Endometrial microvascular endothelial cells (primary cell): ENCODE results near the gene FKBP4.

GRCh38 chr12:2633533-2634320 is 161.0 kb upstream of the FKBP4 start:
- RAMPAGE, long total RNA, result no peak

DNA sequence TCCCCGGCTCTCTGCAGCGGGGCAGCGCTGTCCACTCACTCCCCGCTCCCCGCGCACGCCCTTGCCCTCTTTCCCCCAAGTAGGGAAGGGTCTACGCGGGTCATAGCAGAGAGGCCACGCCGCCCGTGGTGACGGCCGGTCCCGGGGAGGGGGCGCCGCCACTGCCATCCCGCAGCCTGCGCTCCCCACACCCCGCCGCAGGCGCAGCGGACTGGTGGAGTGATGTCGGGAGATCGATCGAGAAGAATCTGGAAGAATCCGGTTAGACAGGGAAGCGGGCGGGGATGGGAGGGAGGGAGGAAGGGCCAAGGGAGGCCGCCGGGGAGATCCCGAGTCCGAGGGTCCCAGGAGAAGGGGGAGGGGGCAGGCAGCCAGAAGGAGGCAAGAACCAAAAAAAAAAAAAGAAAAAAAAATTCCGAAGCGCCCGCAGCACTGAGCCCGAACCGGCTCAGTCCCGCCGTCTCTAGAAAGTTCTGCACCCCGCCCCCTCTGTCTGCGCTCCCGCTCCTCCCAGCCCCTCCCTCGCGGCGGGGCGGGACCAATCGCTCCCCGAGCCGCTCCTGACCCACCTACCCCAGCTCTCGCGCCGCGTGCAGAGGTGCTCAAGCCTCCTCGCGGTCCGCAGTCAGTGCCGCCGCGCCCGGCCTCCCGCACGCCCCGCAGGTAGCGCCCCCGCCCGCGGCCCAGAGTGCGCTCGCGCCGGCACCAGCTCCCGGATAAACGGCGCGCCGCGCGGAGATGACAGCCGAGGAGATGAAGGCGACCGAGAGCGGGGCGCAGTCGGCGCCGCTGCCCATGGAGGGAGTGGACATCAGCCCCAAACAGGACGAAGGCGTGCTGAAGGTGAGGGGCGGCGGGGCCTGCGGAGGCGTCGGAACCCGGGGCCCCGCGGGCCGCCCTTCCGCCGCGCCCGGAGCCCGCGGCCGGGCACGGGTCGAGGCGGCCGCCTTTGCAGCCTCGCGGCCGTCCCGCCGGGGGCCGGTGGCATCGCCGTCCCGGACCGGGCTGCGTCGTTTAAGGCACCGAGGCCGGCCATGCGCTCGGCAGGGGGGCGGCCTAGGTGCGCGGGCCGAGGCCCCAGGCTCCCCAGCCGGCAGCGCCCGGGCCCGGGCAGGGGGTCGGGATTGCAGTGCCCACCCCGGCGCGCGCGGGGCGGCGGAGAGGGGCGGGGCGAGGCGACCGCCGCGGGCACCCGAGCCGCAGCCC is at the start of gene FKBP4:
FKBP4 (plus strand) TSS at position 569 of the 1,206 bp plus-strand sequence.
- RAMPAGE, long total RNA, result no peak

- RAMPAGE, long total RNA, result no peak
Observed at GRCh38 chr12:2800310-2800842, 5.6 kb downstream of the FKBP4 start.

- RAMPAGE, long total RNA, result no peak
Observed at GRCh38 chr12:2830222-2830883, 4.5 kb downstream of the NRIP2 start.

- RAMPAGE, long total RNA, result no peak
Observed at GRCh38 chr12:2845158-2845808, 10.4 kb upstream of the NRIP2 start.

DNA sequence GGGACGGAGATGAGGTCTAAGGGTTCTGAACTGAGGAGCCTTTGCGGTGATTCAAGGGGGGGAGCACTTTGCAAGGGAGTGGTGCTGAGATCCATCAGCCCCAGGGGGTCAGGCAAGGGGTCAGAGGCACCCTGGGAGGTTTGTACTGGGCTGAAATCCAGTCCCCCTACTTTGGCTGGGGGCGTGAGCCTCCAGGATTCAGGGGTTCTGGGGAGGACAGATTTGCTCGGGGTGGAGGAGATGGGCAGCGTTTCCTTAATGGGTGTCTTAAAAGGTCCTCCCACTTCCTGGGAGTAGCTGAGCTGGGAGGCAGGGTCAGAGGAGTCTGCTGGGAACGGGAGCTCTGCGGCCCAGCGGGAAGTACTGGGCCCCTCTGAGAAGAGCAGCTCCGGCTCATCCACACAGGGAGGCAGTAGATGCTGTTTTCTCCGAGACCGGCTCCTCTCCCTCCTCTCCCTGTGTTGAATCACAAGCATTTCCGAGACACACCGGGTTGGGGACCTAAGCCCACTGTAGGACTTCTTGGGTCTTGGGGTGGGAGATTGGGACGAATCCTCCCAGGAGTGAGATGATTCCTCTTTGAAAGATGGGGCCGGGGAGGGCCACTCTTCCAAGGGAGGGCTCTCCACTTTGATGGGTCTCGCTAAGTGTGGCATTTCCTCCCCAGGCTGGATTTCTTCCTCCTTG is 2.2 kb upstream of the TEX52 start:
- RAMPAGE, long total RNA, result no peak

- RAMPAGE, long total RNA, result no peak
Observed at GRCh38 chr12:2889800-2890065, 958 bp upstream of the TULP3 start.

- RAMPAGE, long total RNA, result no peak
Observed at GRCh38 chr12:2958215-2958786, 896 bp upstream of the TEAD4 start.

- RAMPAGE, long total RNA, result no peak
Observed at GRCh38 chr12:3020682-3021267, 56.4 kb upstream of the TSPAN9 start.

DNA sequence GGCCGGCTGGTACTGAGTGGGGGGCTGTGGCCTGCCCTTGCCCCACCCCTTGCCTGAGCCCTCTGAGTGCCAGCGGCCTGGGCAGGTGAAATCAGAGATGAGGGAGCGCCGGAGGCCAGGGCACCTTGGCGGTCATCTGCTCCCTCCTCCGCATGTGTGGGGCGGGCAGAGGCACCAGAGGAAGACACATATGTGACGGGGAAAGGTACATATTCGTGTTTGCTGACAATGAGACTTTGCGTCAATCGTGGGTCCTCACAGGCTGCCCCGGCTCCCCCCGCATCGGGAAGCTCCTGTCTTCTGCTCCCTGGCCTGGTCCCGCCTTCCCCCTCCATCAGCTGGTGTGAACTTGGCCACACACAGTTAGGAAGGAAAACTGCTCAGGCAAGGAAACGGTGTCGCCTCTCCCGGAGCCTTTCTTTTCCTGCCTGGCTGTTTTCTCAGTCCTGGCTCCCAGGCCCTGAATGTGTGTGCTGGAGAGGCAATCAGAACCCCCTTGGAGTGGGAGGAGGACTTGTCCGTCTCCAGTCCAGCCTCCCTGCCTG is 44.5 kb upstream of the TSPAN9 start:
- RAMPAGE, long total RNA, result no peak

- RAMPAGE, long total RNA, result no peak
Observed at GRCh38 chr12:3061545-3061844, 15.7 kb upstream of the TSPAN9 start.

DNA sequence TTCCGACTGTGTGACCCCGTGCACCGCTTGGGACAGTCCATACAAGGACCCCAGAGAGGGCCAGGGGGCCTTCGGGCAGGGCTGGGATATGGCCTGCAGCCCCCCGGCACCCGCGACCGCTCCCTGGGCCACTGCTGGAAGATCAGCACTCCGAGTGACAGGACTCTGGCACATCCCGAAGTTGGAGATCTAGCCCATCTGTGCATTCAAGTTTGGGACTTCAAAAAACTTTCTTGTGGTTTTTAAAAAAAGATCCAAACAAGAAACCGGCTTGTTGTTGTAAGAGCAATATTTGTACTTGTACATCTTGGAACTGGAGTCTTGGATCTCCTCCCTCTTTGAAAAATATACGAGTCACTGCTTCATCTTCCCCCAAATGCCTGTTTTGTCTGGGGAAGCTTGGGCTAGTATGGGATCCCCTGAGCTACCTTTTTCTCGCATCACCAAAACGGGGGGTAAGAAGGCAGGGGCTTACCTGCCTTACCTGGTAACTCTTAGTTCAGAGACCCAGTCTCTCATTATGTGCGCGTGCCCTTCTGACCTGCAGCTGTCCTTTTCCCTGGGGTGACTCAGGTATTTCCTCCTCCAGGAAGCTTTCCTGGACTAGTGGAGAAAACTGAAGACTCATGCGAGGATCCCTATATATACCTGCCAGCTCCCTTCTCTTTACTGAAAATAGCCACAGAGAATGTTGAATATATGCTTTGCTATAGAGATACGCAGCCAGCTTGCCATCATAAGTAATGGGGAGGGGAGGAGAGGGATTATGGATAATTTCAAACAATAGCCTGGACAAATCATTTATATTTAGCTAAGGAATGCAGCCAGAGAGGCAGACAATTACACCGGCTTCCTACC is 827 bp downstream of the TSPAN9 start:
- RAMPAGE, long total RNA, result no peak

DNA sequence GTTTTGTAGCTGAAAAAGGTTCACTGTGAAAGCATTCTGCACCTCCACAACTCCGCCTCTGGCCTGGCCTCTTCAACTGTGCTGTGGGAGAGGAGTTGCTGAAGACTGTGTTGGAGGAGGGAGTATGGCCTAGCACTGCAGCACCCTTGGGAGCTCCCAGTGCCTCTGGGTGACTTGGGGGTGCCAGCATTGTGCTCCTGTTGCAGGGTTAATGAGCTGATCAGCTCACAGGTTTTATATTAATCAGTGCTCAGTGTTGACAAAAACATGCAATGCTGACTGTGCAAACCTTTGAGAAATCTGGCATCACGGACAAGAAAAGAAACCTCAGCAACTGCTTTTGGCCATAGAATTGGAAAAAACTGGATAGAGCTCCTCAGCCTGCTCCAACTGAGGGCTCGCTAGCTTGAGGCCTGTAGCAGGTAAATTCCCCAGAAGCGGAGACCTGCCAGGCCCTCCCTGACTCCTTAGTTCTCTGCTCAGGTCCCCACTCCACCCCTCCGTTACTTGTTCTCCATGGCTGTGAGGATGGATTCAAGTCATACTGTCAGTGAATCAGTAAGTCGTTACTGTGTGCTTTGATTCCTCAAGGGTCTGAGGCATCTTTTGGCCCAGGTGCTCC is 14.7 kb downstream of the TSPAN9 start:
- RAMPAGE, long total RNA, result no peak

DNA sequence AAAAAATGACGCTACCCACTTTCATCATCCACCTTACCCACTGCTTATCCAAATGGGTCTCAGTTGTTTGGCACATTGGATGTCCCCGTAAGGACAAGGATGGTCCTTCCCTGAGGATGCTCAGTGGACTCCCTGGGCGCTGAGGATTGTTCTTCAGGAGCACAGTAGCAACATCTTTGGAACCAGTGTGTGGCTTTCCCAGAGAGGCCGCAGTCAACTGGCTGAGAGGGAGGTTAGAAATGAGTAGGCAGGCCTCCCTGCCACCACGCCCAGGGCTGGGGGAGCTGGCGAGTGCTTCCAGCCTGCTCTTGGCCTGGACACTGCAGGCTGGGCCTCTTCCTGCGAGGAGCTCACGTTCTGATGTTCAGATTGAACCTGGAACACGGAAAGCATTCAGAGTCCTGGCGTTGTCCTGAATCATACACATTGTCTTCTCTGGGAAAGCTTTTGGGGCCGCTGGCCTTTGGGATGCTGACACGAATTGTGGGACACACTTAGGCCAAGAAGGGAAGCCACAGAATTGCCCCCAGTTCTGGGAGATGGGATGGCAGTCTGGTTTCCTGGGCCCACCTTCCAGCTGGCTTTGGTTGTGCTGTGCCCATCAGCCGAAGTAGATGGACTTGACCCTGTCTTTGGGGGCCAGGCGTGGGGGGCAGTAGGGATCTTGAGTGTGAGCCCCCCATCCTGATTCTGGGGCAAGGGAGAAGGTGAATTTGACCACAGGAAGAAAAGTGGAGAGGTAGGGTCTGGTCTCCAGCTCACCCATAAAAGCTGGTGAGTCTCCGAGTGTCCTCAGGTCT is 15.7 kb downstream of the TSPAN9 start:
- RAMPAGE, long total RNA, result no peak

DNA sequence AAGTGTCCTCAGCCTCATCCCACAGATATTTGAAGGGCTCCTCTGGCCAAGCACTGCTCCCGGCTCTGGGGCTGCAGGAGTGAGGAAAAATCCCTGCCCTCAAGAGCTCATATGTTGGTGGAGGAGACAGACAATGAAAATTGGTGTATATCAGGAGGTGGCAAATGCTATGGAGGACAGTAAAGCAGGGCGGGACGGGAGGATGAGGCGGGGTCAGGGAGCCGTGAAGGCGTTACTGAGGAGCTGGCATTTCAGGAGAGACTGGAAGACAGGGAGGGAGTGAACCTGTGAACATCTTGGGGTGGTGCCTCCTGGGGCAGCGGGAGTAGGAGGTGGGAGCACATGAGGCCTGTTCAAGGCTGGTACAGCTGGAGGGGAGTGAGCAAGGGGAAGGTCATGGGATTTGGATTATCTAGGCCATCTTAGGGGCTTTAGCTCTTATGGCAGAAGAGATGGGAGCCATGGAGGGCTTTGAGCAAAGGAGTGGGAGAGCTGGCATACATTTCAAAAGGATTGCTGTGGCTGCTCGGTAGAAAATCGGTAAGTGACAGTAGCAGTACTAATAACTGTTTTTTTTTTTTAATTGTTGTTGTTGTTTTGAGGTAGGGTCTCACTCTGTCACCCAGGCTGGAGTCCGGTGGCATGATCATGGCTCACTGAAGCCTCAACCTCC is 26.7 kb downstream of the TSPAN9 start:
- RAMPAGE, long total RNA, result no peak

- RAMPAGE, long total RNA, result no peak
Observed at GRCh38 chr12:3117054-3118002, 40.1 kb downstream of the TSPAN9 start.

DNA sequence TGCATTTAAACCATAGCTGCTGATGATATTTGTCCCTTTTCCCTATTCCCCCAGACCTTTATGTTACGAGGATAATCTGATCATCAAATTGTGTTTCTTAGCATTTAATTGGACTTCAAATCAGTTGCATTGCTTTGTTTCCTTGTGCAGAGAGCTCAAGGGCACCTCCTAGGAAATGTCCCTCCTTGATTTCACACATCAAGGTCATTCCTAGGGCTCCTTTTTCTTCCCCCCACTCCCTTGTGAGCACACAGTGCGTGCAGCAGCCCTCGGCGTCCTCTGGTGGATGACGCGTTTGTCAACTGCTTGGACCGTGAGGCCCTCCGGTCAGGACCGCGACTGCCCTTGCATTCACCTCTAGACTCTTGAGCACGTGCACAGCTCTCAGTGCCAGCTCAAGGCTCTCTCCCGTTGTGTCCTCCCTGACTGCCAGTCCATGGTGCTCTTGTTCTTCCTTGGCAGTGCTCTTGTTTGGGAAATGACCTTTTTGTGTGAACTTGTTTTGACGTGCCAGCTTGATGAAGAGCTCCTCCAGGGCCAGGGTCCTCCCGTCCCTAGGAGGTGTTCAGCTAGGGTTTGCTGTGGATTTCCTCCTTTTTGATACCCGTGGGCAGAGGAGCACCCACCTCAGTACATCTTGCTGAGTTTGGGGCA is 67.8 kb downstream of the TSPAN9 start:
- RAMPAGE, long total RNA, result no peak

- RAMPAGE, long total RNA, result no peak
Observed at GRCh38 chr12:3218860-3219536, 141.8 kb downstream of the TSPAN9 start.

DNA sequence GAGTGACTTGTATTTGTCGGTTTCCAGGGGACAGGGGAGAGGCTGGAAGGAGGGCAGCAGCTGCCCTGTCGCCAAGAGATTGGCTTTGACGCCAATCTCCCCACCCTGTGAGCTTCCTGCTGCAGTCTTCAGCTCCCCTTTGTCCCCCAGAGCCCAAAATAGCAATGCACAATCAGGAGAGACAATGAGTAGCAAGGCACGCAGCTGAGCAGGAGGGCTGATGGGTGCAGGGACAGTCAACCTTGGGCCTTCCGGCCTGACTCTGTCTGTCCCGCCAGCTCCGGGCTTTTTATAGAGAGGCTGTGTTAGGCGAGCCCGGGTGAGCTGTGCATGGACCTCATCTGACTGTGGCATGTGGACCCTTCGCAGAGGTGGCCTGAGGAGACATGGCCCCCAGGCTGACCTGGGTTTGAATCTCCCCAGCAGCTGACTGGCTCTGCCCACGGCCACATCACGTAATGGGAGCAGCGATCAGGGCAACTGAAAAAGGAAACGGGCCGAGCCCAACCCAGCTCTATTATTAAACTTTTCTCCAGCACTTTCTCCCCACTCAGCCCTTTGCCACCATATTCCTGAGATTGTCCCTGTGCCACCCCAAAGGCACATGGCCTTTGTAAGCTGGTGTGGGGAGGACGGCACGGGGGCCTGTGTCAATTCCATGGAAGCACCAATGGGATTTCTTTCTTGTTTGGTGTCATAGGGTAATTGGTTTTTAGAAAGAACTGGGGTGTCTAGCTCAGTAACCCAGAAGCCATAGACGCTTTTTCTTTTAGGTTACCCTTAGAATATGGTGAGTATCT is 178.0 kb downstream of the TSPAN9 start:
- RAMPAGE, long total RNA, result no peak

GRCh38 chr12:3336436-3337039 is 154.5 kb upstream of the PRMT8 start:
- RAMPAGE, long total RNA, result no peak